H4 (cell line): ENCODE results near the genes KLHL13 and WDR44.

DNA sequence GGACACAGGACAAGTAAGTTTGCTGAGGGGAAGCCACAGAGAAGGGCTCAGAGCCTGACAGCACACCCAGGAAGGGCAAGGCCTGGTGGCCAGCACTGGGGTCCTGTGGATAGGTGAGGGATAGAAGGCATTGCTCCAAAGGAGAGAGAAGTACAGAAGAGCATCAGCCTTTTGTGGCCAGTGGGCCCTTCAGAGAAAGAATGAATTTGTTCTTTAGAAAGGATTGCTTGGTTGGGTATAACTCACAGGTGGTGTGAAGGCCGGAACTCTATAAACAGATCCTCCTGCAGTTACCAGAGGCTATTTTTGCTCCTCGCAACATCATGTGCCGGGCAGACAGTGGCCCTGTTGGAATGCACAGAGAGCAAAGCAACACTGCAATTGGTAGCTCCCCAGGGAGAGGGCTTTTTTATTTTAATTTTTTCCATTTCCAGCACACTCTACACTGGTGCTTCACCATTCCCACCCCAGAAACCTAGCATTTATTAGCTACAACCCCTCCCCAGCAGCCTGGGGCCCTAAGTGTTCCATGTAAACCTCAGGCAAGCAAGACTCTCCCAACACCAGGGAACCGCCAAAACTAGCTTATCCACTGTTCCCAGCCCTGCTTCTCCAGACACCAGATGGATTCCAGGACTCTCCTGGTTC is 75.3 kb upstream of the TMEM164 start:
- RAMPAGE, long total RNA = no peak

- RAMPAGE, long total RNA = no peak
Measured at GRCh38 chrX:109997730-109998427, 5.0 kb upstream of the TMEM164 start.

DNA sequence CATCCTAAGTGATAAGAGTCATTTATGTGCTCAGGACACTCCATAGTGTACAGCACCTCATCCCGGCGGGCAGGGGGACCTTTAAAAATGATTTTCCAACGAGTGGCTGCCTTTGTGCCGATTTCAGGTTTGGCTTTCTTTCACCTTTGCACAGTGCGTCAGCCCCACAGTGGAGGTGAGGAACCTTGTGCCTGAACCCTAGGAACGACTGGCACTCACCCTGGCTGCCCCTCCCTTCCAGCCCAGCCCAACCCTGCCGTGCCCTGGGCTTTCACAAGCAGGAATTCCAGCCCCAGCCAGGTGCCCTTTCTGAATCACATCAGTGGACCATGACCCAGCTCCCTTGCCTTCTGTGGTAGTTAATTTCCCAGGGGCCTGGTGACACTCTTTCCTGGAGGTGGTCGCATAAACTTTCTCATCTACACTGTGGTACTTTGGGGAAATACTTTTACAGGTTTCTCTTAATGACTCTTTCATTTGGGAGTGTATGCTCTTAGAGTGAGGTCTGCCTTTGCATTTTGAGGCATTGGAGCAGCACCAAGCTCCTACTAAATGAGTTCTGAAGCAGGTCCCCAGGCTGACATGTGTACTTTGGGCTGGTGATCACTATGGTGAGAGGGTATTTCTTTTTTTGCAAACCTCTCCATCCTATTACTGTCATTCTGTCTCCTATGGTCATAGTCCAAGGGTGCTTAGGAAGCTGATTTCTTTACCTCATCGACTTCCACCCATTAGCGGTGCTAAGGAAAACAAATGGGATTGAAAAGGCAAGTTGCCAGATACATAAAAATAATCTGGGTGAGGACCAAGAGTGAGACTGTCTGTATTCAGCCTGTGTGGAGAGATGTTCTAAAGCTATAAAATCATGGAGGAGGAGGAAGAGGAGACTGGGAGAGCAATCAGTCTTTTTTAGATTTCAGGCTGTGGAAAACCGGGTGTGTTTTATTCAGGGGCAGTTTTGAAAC is 1.6 kb downstream of the TMEM164 start:
- RAMPAGE, long total RNA = no peak

GRCh38 chrX:110059130-110059910 is 56.4 kb downstream of the TMEM164 start:
- RAMPAGE, long total RNA = no peak

- RAMPAGE, long total RNA = no peak
Measured at GRCh38 chrX:110317049-110317645, 738 bp downstream of the AMMECR1 start.

GRCh38 chrX:110786404-110786762 is 9.2 kb downstream of the CHRDL1 start:
- RAMPAGE, long total RNA = no peak

GRCh38 chrX:112086775-112087271 is 4.0 kb downstream of the RTL4 start:
- RAMPAGE, long total RNA = no peak

- RAMPAGE, long total RNA = no peak
Measured at GRCh38 chrX:112445006-112445347, 234.8 kb downstream of the LHFPL1 start.

DNA sequence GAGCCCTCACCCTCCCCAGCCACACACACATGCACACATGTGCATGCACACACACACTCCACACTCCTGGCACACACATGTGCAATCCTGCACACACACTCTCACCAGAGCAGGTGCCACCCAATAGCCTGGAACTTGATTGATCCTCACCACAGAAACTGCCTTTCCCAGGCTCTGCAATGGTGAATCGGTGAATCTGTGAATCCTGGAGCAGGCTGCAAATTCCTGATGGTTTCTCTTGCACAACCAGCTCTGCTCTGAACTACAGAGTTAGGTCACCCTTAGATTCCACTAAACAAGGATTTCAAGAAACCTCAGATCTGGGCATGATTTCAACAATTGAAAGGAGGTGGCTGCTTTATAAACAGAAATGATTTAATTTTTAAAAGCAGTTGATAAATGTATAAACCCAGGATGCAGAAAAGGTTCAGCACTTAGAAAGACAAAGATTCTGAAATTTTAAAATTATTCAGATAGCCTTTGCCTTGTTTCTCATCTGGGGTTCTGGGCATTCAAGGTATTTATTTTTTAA is 21.4 kb downstream of the AMOT start:
- RAMPAGE, long total RNA = no peak

- RAMPAGE, long total RNA = no peak
Measured at GRCh38 chrX:114040231-114040545, 543.7 kb upstream of the HTR2C start.

- RAMPAGE, long total RNA = no peak
Measured at GRCh38 chrX:115311489-115312326, 22.2 kb downstream of the LUZP4 start.

DNA sequence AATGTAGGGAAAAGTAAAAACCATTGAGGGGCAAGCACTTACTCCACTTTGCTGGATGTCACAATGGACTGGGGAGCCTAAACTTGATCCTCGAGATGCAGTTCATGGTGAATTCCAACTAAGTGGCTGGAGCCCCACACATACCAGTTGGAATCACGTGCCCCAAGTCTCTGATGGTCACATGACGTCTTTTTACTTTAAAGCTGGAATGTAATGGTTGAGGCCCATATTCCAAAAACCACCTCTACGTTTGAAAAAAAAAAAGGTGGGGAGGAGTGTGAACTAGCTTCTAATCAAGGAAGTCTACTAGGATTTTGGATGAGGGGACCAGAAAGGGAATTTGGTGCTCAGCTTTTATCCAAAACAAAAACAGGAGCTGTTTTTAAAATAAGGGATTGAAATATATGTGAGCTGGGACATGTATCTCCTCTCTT is 1.6 kb downstream of the PLS3 start:
- RAMPAGE, long total RNA = no peak

DNA sequence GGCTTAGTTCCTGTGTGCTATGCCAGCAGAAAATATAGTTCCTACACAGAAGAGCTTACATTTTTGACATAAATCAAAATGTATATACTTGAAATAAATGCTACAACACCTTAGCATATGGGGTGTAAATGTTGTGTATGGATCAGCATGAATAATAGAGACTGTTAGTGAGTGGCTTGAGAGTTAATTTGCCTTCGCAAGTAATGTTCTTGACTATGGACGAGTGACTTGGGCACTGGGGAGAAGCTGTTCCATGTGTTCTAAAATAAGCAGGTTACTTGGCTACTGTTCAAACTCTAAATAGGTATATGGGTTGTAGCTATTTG is 32.0 kb downstream of the PLS3 start:
- RAMPAGE, long total RNA = no peak

GRCh38 chrX:115616766-115617362 is 55.9 kb downstream of the PLS3 start:
- RAMPAGE, long total RNA = no peak

DNA sequence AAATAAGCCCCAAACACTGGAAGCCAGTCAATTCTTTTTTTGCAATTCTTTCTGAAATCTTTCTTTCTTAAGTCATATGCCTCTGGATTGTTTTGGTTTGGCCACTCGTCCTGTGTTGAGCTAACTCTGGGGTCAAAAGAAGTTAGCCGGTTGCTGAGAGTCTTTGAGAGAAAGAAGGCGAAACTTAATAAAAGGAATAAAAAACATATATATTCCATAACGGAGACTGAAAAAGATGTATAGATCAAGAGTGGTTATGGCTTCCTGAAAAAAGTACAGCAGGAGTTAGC is 64.7 kb downstream of the PLS3 start:
- RAMPAGE, long total RNA = no peak

DNA sequence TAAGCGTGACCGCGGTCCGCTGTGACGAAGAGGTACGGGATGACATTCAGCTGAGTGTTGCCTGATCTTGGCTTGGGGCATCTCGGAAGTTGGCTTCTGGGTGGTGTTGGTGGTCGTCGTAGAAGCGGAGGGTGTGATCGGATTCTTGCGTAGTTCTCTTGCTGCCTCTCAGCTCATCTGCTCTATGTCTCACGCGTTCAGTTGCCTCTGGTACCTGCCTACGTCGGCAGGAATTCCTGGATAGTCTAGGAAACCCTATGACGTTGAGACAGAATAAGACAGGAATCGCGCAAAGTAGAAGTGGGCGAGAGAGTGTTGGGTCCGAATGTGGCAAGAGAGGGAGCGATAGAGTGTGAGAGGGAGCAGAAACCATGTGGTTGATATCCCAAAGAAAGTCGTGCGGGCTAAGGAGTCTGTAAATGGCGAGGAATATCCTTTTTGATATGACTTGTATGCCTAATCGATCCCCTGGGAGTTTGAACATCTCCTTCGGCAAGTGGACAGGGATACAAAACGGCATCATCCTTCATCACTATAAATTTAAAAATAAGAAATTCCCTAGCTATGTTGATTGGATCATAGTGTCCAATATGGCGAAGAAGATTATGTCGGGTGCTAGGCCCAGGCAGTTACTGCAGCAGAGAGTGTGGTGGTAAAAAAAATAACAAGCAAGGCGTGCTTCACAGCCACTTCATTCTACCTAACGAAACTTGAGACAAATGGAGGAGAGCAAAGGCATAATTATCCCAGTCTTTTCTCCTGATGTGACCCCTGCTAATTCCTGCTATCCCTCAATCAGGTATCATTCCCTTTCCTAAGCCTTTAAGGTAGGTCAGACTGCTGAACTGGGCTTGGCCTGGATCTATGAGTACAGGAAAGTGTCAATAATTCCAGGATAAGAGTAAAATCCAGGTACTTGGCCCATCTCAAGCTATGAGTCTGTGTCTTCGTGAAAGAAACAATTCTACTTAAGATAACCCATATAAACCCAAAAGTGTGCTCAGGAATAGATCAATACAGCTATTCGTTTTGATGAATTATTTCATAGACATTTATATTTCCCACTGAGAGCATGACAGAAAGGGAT is 280.6 kb upstream of the AGTR2 start:
- RAMPAGE, long total RNA = no peak

DNA sequence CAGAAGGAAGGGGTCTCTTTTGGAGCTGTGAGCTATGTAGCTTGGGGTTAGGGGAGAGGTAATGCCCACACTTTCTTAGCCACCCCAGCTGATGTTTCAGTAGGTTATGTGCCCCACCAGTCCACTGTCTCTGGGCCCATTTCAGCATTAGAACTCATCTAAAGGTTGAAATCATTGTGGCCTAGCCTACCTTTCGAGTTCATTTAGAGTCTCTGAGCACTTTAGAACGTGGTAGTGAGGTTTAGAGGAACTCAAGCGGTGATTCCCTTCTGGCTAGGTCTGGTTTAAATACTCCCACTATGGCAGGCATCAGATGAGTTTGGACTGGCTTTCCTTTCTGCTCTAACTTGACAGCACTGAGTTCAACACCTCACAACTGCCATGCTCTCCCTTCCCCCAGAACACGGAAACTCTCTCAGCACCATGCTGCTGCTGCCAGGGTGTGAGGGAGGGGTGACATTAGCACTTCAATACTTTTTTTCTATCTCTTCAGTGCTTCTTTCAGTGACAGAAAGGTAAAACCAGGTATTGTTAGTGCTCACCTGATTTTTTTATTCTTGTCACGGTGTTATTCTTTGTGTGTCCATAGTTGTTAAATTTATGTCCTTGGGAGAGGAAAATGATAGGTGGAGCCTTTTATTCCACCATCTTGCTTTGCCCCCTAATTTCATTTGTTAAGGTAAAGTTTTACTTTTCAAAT is 234.6 kb upstream of the AGTR2 start:
- RAMPAGE, long total RNA = no peak

- RAMPAGE, long total RNA = no peak
Measured at GRCh38 chrX:116948952-116949331, 486.2 kb upstream of the CT83 start.

DNA sequence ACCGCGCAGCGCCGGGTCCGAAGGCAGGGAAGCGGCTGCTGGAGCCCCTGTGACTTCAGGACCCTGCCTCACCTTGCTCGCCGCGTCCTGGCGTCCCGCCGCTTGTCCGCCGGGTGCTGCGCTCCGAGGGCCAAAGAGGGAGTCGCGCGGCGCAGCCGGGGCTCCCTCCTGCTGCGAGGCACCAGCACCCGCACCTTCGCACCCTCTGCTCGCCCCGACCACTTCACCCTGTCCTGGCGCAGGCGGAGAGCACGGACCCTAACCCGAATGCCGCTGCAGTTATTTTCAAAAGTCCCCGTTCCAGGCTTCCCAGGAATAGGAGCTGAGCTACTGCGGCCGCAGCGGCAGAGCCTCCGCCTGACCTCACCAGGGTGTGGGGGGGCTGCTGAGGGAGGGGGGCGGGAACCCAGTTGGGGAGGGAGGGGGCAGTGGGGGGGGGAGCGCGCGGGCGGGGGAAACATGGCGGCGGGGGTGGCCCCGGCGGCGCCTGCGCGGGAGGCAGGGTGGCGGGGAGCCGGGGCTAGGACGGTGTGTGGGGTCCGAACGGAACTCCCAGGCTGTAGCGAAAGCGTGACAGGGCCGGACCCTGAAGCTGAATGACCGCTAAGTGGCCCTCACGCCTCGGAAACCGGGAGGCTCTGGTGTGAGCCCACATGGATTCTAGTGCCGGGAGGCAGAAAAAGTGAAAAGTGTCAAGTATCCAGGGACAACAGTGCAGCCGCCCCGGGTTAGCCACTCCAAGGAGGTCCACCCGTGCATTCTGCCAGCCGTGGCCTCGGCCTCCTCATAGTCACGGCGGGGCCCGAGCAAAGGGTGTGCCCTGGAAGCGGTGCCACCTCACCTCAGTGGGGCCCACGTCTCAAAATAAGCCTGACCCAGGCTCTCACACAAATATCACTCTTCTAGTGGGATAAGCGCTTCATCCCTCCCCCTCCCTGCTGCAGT is at the start of gene KLHL13:
TSS of gene KLHL13 (minus strand) at position 375 of the 945 bp plus-strand sequence.
- RAMPAGE, long total RNA = start-site peak on the minus strand centred at position 362 of the sequence, 57 bp wide, 33 reads

GRCh38 chrX:118345745-118346640 is at the start of gene WDR44:
TSS of gene WDR44 (plus strand) at chrX:118346106.
- RAMPAGE, long total RNA = no peak